Metanephros (tissue), 2 donors: ENCODE measurements around a stretch of chr20.

DNA sequence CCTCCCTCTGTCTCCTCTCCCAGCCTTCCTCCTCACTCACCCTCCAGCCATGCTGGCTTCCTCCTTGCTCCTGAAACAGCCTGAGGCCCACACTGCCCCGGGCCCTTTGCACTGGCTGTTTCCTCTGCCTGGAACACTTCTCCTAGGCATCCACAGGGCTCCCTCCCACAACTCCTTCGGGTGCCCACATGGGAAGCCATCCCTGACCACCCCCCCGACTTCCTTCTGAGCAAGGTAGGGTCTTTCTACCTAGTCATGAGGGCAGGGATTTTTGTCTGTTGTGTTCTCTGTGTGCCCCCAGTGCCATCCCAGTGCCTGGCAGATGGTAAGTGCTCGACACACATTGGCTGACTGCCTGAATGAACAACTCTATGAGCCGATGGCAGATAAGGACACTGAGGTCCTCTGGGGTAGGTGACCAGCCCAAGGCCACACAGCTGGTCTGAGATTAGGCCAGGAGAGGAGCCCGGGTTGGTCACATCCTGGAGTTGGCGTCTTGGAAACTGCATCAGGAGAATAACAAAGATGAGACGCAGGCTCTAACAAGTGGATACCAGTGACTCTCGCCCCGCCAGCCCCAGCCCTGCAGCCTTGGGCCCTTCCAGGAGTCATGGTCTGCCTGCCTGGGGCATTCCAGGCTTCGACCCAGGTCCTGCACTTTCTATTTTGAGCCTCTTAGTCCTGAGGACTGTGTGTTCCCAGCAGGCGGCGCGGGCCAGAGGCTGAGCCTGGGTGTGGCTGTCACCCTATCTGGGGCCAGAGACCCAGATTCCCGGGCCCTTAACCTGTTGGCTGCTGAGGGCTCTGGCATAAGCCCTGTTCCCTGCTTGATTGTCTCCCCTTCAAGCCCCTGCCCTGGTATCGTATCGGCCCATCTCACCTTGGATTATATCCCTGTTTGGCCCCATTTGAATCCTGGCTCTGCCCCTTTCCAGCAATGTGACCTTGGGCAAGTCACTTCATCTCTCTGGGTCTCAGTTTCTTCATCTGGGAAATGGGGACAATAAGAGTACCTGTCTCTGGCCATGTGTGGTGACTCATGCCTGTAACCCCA, 88.1 kb downstream of the CEBPB start:
- RAMPAGE, long total RNA = no peak

DNA sequence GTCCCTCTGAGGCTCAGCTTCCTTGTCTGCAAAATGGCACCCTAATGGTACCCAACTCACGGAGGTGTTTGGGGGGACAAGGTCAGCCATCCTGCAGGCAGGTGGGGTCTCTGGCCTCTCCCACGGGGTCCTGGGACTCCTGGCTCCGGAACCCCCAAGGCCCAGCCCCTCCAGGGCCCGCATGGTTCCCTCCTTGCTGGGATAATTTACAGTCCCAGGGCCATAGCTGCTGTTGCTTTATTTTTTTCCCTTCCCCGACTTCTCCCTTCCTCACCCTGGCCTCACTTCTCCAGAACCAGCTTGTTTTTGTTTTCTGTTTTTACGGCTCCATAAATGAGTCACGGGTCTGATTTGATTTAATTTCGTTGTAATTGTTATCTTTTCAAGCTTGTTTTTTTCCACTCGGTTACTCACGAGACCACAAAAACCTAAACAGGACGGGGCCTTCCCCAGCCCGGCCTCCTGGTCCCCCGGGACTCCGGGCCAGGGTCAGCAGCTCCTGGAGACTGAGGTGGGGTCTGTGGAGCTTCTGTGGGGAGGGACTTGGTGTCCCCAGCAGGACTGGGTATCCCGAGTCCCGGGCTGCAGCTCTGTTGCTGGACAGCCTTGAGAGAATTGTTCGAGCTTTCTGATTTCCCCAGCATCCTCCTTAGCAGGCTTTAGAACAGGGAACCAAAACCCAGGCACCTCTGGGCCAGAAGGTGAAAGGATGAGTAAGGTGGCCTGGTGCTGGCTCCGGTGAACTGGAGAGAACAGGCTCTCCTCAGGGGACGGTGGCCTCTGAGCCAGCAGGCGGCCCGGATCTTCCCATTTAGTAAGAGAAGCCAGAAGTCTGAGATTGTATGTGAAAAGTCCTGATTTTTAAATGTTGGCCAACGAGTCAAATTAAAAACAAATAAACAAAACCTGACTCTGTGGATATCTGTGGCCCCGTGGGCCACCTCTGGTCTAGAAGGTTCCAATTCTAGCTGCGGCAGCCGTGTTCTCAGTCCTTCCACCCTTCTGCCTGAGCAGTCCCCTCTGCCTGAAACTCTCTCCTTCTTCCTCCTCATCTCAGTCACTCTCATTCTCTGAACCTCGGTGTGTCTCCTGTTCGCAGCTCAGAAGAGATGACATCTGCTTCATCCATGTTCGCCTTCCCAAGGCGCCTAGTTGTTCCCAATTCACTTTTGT, 95.0 kb downstream of the CEBPB start:
- RAMPAGE, long total RNA = no peak

- RAMPAGE, long total RNA = no peak
Measured at GRCh38 chr20:50303898-50304408, 113.3 kb downstream of the CEBPB start.

- RAMPAGE, long total RNA = no peak
Measured at GRCh38 chr20:50335193-50335392, 144.5 kb downstream of the CEBPB start.

GRCh38 chr20:50388679-50389159, 121.5 kb upstream of the PTPN1 start:
- RAMPAGE, long total RNA = no peak

GRCh38 chr20:50397969-50399109, 111.8 kb upstream of the PTPN1 start:
- RAMPAGE, long total RNA = no peak

DNA sequence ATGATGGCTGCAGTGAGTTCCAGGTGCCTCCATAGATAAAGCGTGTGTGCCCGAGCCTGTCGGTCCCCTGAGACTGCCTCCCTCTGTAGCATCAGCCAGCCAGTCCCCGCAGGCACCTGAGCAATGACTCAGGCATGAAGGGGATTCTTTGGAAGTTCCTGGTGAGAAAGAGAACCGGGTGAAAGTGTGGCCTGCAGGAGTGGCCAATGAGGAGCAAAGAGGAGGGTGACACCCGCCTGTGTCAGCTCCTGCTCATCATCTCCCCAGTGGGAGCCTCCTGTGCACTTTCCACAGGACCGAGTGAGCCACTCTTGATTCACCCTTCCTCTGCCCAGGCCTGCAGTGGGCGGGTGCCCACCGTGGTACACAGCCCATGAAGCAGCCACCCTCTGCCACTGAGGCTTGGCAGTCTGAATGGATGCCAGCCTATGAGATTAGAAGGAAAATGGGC, 71.2 kb upstream of the PTPN1 start:
- RAMPAGE, long total RNA = no peak

- RAMPAGE, long total RNA = no peak
Measured at GRCh38 chr20:50521282-50521790, 11.2 kb downstream of the PTPN1 start.

GRCh38 chr20:50542958-50543776, 33.0 kb downstream of the PTPN1 start:
- RAMPAGE, long total RNA = no peak

DNA sequence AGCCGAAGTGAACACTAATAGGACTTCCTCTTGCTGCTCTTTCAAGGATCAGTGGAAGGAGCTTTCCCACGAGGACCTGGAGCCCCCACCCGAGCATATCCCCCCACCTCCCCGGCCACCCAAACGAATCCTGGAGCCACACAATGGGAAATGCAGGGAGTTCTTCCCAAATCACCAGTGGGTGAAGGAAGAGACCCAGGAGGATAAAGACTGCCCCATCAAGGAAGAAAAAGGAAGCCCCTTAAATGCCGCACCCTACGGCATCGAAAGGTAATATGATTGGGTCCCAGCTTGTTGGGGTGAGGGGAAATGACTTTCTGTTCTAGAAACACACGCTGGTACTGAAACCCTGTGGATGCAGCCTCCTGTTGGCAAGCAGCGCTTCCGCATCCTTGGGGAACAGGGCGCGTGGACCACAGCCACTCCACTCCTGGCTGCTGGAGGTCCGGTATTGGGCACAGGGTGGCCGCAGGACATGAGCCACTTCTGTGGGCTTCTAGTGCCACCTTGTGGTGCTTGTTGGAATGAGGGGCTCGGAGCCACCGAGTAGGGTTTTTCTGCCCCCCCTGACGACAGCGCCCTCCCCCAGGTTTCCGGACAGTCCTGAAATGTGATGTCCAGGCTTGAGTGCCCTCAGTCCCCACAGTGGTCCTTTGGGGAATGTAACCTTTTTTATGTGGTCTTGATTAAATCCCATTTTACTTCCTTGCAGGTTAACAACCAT, 69.6 kb downstream of the PTPN1 start:
- RAMPAGE, long total RNA = no peak

- RAMPAGE, long total RNA = no peak
Measured at GRCh38 chr20:50691897-50692755, 784 bp upstream of the RIPOR3 start.

DNA sequence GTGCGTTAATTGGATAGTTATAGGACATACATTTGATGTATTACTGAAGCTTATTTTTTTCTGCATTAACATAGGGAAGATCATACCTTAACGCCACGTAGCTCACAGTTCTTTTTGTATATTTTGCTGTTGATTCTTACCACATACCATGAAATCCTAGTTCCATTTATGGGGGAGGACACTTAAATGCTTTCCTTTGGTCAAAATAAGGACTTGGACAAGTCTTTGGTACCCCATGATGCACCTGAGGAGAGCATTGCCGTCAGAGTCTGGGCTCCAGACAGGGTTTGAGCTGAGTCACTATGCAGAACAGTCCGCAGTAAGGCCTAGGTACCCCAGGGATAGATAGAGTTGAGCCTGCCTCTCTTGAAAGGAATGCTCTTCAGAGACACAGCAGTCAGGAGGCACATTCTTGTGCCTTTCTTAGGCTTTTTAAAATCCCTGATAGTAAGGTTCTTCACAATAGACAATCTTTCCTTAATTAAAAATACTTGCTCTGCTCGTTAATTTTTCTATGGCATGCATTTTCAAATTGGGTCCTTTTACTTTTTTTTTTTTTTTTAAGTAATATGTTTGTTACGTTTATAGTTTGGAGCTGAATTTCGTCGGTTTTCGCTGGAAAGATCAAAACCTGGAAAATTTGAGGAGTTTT, 6.0 kb downstream of the PARD6B start:
- RAMPAGE, long total RNA = no peak

GRCh38 chr20:50819297-50819840, 24.5 kb downstream of the BCAS4 start:
- RAMPAGE, long total RNA = no peak

GRCh38 chr20:50984281-50984785, 25.7 kb downstream of the MOCS3 start:
- RAMPAGE, long total RNA = no peak

GRCh38 chr20:51412814-51413395, 129.6 kb downstream of the NFATC2 start:
- RAMPAGE, long total RNA = no peak

DNA sequence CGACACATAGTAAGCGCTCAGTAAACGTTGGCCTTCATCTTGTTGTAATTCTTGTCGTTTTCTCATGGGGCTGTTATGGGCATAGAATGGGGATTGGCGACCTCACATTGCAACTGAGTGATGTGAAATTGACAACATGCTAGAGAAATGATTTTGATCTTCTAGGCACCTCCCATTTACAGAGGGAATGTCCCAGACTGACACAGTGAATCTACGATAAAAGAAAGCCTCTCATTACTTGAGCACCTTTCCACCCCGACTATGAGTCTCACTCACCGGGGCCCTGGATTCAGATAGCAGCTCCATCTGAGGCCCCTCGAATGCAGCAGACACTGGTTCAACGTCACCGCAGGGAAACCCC, 49.2 kb downstream of the NFATC2 start:
- RAMPAGE, long total RNA = no peak

- RAMPAGE, long total RNA = no peak
Measured at GRCh38 chr20:51494174-51494799, 48.2 kb downstream of the NFATC2 start.

DNA sequence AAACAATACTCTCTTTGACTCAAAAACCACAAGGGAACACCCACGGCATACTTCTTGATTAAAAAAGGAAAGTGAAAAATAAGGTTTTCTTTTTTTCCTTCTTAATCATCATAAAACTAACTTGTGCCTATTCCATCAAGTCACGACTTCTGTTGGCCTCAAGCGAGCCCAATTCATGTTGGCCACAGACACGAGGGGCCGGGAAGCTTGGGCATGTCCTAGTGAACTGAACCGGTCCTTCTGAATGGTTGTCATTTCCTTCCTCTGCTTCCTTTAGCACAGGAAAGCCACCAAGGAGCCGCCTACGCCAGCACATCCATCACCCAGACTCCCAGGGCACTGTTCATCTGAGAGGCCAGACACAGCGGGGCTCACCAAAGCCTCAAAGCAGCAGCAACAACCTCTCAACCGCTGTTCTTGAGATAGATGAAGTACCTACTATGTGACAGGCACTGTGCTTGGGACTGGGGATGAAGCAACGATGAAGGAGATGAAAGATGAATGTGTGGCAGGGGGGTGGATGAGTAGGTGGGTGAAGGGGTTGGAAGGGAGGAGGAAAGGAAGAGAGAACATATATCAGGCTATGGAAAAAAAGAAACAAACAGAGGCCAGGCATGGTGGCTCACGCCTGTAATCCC, 44.5 kb downstream of the NFATC2 start:
- RAMPAGE, long total RNA = no peak

- RAMPAGE, long total RNA = no peak
Measured at GRCh38 chr20:51500198-51500737, 42.3 kb downstream of the NFATC2 start.

- RAMPAGE, long total RNA = no peak
Measured at GRCh38 chr20:51525169-51525548, 17.4 kb downstream of the NFATC2 start.